Neuron (in vitro differentiated cells): Measurements from ENCODE around the genes SIT1, TPM2, MSMP and GLIPR2.

DNA sequence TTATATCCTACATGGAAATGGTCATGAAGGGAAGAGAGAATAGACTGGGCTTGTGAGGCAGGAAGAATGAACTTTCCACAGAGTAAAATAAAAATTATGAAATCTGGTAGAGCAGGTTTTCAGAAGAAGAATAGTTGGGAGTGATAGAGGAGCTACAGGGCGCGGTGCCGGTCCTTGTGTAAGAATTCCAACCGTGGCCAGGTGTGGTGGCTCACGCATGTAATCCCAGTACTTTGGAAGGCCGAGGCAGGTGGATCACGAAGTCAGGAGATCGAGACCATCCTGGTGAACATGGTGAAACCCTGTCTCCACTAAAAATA lies 8.9 kb upstream of the UNC13B start:
- PRO-cap = no peak

GRCh38 chr9:35162424-35162865 lies 636 bp downstream of the UNC13B start:
- PRO-cap = bidirectional peak, plus-strand start at chr9:35162570, minus-strand start at chr9:35162791

GRCh38 chr9:35237263-35237954 lies 75.6 kb downstream of the UNC13B start:
- PRO-cap = no peak

DNA sequence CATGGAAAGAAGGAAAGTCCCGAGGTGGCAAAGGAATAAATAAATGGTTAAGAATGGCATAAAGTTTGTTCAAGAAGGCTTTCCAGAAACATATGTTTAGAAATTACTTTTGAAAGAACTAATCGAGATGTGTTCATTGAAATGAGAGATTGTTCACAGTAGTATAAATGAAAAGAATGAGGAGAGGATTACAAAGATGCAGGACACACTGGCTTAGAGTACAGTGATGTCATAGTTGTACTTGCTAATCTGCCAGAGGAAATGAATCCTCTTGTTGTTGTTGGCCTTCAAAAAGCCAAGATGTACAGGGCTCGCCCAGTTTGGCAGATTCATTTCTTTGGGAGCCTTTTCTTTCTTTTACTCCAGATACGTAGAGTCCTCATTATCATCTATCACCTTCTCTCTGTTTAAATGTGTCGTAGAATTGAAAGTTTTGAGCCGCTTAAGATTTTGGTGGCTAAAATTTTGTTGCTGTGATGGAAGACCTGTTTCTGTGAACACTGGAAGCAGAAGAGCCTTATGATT lies 116.1 kb downstream of the UNC13B start:
- PRO-cap = no peak

DNA sequence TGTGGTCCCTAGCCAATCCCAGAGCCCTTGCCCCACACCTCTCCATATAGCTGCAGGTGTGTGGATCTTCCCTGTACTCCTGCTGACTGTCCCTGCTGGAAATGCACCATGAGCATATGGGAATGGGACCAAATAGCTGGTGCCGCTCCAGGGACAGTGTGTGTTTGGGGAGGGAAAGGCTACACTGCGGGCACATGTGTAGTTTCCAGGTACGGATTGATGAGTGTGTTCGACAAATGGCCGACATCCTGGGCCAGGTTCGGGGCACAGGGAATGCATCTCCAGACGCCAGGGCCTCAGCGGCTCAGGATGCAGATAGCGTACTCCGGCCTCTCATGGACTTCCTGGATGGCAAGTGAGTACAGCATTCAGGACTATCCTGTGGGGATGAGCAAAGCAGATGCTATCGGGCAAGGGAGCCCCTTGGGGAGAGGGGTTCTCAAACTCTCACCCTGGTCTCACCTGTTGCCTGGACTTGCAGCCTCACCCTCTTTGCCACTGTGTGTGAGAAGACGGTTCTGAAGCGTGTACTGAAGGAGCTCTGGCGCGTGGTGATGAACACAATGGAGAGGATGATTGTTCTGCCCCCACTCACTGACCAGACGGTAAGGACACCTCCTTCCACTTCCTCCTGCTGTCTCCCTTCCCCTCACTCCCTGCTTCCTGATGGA lies 91.1 kb upstream of the RUSC2 start:
- PRO-cap = no peak

DNA sequence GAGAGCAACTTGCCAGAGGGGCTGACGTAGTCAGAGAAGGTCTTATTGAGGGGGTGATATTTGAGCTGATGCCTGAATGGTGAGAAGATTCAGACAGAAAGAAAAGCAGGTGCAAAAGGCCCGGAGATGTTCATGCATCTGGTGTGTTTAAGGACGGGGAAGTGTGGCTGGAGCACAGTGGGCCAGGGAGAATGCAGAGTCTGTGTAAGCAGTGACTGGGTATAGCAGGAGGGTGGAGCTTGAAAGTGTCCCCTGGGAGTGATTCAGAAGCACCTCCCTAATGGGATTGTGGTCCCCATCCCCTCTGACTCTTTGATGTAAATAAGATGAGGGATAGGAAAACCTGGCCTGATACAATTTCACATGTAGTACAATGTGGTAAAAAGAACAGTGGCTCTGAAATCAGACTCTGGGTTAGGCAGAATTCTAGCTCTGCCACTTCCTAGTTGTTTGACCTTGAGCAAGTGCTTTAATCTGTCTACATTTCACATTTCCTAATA lies 10.1 kb downstream of the FAM166B start:
- PRO-cap = no peak

DNA sequence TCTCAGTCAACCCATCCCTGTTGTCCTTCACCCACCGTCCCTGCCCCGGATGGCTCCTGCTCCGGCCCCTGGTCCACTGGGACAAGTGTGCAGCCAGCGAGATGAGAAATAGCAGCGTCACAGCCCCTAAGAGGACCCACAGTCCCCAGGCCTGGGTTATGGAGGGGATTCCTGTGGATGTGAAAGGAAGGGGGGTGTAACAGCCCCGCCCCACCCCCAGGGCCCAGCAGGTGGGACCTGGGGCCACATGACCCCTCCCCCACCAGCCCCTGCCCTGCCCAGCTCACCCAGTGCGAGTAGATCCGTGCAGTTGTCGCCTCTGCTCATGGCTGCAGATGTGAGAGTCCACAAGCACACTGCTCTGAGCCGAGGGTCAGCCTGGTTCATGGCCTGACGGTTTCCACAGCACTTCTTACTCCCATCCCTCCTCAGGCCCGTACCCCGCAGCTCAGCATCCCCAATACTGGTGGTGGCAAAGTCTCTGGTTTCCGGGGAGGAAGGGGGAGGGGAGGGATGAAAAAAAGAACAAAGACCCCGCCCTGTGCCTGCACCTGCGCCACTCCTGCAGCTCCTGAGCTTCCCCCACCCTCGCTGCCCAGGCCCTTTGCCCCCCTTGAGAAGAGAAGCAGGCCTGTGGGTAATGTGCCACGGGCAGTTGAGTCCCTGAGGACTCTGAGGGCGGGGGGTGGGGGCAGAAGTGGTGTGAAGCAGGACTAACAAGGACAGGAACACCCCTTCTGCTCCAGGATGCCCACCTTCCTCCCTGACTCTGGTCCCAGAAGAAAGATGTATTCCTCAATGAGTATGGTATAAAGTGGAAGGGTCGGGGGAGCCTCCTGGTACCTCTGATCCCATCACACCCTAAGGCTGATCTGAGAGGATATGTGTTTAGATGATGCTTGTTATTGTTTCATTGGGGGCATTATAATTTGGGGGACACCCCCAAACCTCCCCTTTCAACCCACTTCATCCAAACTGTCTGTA lies at the start of gene SIT1:
TSS of gene SIT1 (minus strand) at position 465 of the 984 bp plus-strand sequence.
- PRO-cap = no peak

DNA sequence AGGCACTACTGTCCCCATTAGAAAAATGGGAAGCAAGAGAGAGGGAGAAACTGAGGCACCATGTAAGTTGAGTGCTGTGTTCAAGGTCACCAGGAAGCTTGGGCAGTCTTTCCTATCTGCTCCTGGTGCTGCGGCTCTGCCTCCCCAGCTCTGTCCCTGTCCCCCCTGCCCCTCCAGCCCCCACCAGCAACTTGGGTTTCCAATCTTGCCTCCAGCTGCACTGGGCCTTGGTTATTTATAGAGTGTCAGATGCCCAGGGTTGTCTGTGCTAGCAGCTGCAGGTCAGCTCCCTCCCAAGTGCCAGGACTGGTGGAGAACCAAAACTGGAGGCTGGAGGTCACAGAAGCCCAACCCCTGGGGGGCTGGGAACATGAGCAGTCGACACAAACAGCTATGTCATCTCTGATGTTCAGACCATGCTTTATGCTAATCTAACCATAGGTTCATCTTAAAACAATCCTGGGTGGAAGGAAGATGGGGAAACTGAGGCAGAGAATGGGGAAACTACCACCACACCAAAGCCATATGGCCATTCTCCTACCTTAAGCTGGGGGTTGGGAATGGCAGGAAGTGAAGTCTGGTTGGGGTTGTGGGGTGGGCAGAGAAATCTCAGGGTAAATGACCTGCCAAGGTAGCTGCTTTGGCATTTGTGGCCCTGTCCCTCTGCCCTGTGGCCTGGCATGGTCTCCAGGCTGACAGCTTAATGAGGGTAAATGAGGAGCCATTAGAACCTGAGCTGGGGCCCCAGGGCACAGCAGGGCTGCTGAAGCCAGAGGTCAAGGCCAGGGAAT lies 1.6 kb downstream of the TPM2 start:
- PRO-cap = no peak

DNA sequence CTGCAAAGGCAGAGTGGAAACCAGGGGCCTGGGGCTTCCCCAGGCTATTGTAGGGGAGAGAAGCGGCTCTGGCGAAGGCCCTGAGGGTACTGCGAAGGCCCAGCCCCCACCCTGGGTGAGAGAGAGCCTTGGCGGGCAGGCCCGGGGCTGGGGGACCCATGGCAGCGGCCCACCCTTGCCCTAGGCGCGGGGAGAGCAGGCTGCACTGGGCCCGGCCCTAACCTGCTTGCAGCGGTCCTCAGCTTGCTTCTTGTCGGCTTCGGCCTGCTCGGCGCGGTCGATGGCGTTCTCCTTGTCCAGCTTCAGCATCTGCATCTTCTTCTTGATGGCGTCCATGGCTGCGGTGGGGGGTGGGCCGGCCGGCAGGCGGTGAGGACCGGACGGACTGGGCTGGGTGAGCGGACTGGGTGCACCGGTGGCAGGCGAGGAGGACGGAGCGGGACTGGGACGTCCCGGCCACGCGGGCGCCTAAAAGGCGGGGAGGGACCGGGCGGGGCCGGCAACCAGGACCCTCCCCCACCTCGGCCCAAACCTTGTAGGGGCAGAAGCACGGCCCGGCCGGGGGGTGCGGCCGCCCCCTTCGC lies at the start of gene TPM2:
TSS of gene TPM2 (minus strand) at position 444 of the 584 bp plus-strand sequence.
- PRO-cap = bidirectional peak, plus-strand start at position 47 of the sequence, minus-strand start at position 345 of the sequence; bidirectional peak, plus-strand start at position 403 of the sequence, minus-strand start at position 444 of the sequence

DNA sequence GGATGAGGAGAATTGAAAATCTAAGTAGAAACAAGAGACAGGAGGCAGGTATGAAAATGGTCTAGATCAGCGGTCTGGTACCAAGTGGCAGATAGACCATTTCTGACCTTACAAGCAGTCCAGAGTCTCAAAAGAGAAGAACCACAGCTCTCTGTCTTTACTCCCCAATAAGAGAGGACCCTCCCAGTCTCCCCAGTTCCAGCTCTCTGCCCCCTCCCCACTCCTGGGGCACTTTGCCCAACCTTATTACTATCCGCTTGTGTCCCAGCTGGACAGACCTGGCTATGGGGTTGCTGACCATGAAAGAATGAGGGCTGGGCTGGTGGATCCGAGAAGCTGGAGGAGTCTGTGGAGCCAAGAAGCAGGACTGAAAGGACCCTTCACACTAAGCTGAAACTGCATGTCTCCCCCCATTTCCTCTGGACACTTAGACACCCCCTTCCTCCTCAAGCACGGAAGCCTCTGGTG lies 4.6 kb downstream of the TLN1 start:
- PRO-cap = no peak

DNA sequence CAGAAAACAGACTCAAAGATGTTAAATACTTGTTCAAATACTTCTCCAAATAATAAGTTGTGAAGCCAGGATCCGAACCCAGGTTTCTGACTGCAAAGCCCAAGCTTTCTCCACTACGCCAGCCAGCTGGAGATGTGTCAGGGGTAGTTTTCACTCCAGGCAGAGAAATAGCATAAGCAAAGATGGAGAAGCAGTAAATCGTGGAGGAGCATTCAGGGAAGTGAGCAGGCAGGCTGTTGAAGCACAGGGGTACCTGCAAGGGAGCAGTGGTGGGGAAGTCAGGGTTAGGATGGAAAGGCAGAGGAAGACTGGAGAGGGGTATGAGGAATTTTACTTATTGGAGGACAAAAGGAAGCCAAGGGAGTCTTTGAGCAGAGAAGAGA lies 2.9 kb downstream of the TLN1 start:
- PRO-cap = no peak

- PRO-cap = no peak
Observed at GRCh38 chr9:35752521-35753284, 1.4 kb downstream of the MSMP start.

DNA sequence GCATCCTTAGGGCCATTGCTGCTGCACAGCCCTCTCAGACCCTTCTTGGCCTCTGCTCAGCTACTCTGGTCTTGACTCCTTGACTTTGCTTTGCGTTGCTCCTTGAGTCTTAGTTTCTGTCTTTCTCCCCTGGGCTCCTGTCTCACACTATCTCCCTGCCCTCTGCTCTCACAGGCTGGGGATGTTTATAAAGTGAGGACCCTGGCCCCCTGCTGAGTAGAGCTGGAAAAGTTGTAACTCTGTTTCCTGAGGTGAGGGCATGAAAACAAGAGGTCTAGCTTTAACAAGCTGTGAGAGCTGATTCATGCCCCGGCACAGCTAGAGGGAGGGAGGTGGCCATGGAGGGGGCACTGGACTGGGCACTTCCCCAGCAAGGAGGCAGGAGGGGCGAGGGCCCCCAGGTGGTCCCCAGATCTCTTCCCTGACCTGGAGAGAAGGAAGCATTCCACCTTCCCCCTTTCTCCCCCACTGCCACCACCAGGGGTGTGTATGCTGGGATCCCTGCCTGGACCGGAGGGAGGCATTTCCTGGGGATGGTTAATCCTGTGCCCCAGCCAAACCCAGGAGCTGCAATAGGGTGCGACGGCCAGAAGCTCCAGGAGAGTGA lies at the start of gene MSMP:
TSS of gene MSMP (minus strand) at position 163 of the 607 bp plus-strand sequence.
- PRO-cap = no peak

- PRO-cap = bidirectional peak, plus-strand start at chr9:35829239, minus-strand start at chr9:35829096
Observed at GRCh38 chr9:35828998-35829193, 132 bp upstream of the TMEM8B start.

DNA sequence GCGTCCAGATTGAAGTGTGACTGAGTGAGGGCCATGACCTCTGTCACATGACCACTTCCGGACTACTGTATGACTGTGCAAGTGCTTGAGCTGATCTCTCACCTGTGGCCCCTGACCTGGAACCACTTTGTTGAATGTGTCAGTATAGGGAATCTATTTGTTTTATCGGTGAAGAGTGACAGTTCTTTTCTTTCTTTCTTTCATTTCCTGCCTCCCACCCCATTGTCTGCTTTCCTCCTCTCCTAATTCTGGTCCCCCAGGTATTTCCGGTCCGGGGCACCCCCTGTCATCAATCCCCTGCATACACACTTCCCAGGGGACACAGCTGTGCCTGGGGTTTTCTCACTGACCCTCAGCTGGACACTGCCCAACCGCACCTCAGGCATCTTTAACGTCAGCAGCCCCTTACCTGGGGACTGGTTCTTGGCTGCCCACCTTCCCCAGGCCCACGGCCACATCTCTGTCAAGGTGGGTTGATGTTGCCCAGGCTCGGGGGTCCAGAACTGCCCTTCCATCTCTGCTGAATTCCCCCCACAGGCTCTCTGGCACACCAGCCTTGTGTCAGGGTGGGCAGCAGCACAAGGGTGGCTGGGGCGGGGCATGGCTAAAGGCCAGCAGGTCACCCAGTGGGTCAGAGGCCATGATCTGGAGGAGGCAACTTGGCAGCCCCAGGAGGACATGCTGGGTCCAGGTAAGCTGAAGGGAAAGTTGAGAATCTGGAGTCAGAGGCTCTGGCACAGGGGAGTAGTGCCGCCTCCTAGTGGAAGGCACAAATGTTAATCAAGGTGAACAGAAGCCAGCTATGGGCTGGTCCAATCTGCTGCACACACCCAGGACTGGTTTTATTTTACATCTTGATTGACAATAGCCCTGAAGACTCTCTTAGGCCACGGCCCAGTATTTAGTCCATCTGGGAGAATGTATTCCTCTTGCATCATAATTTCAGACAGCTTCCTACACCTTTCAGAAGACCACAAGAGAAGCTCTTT lies 6.0 kb downstream of the TMEM8B start:
- PRO-cap = no peak

- PRO-cap = bidirectional peak, plus-strand start at chr9:35907665, minus-strand start at chr9:35907495
Observed at GRCh38 chr9:35907552-35908462, 1.5 kb upstream of the SPAAR start.

DNA sequence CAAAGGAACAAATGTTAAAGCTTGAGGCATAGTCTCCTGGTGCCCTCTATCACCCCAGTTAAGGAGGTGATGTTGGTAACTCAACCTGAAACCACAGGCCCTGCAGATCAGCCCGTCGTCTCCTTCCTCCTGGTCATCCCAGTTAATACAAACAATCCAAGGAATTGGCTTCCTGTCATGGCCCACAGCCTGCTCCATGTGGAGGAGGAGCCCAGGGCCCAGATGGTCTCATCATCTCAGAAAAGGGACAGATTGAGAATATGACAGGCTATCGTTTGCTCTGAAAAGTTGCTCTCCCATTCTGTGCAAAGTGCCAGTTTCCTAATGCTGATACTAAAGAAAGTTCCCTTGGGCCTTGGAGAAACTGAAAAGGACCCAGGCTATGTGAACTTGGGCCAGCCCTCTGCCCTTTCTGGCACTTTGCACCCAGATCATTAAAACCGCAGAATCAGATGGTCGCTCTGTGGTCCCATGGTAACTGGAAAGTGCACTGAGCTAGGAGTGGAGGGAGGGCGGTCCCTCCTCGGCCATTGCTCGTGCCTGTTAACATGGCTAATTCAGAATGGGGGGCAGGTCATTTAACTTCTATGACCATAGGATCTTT lies 725 bp upstream of the SPAAR start:
- PRO-cap = unidirectional peak, minus-strand start at position 149 of the sequence

GRCh38 chr9:35909828-35910654 lies 751 bp downstream of the SPAAR start:
- PRO-cap = no peak

- PRO-cap = bidirectional peak, plus-strand start at chr9:36136423, minus-strand start at chr9:36136304; bidirectional peak, plus-strand start at chr9:36136735, minus-strand start at chr9:36136648
Observed at GRCh38 chr9:36136144-36136920, at the start of gene GLIPR2. TSS of gene GLIPR2 (plus strand) at chr9:36136733.

GRCh38 chr9:36162483-36162868 lies 6.7 kb upstream of the CCIN start:
- PRO-cap = no peak